ENCODE measurements around a stretch of chr4.

DNA sequence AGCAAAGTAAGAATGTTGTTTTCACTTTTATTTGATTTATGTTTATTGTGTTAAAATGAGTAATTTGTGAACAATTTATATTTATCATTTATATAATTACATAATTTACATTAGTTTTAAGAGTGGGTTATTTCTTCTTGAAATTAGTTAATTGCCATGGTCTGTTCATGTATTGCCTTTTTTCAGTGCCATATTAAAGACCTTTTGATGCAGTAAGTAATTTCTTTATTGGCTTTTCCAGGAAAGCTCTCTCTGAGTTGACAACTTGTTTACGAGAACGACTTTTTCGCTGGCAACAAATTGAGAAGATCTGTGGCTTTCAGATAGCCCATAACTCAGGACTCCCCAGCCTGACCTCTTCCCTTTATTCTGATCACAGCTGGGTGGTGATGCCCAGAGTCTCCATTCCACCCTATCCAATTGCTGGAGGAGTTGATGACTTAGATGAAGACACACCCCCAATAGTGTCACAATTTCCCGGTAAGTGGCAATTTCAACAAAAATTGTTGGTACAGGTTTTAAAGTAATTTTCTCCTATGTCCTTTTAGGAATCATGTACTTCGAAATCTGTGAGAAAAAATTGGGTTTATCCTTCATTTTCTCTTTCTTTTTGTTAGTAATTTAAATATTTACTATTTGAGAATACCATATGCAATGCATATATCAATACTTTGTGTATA, 148.0 kb downstream of the STIM2 start:
- PRO-cap = no peak

GRCh38 chr4:30723450-30724836, 3.8 kb downstream of the PCDH7 start:
- PRO-cap = unidirectional peak, minus-strand start at chr4:30724461

GRCh38 chr4:36130345-36130982, 113.8 kb downstream of the ARAP2 start:
- PRO-cap = no peak

- PRO-cap = no peak
Measured at GRCh38 chr4:37669486-37669985, 16.6 kb downstream of the RELL1 start.

DNA sequence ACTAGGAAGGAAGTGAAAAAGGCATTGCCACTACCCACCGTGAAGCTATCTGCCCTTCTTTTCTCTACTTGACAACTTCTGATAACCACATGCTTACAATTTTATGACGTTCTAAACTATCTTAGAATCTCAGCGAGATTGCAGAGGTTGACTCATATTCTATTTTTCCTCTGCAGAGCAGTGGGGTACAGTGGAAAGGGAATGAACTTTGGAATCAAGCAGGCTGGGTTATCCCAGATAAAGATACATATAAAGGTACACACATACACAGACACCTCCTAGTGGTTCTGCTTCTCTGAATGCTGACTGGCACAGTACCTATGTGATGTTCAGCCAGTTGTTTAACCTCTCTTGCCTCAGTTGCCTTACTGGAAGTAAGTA, 3.1 kb downstream of the RELL1 start:
- PRO-cap = no peak

DNA sequence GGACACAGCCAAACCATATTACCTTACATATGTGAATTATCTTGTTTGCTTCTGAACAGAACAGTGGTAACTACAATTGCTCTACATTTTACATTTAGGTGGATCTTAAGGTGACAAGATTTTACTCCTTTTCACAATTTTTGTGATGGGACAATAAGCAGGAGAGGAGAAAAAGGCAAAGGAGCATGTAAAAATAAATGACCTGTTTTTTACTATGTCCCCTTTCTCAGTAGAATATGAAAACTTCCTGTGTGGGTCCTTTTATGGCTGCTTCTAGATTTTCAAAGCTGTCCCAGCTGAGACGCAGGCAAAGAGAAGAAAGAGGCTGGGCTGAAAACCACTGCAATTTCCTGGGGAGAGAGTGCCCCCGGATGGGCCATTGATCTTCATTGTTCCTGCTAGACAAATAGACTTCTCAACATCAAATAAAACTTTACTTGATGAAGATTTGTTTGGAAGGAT, 45.8 kb upstream of the PGM2 start:
- PRO-cap = no peak

DNA sequence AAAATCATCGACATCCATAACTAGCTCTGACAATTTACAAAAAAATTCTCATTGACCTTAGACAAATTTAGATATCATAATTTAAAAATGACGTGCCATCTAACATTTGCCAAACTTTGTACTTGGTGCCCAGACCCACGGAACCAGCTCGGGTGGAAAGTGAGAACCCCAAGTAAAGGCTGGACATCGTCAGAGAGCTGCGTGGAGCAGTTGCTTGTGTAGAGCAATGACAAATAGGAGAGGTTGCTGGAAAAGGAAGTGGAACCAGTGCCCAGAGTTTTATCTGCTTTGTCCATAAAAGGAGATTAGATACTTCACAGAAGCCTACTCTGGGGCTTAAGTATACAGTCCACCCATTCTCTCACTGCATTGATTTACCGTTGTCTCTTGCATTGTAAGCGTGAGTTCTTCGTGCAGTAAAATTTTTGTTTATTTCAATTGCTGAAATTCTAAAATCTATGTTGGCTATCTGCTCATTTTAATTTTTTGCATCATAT, 5.4 kb upstream of the TBC1D1 start:
- PRO-cap = no peak

DNA sequence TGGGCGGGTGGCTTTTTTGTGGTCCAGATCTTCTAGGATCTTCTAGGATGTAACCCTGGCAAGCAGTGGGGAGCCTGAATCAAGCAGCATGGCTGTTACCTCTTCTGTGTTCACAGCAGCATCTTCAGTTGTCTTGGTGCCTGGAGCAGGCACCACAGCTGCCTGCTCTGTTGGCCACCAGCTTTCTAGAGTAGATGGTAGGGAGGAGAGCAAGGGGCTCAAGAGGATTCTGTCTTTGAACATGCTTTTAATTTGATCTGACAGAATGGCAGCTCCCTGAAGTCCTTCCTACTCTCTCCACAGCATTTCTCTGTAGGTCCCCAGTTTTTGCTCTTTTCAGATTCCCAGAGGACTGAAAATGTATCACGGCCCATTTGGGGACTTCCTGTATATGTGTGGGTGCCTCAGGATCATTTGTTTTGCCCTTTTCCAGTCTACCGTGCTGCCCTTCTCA, 2.1 kb downstream of the TBC1D1 start:
- PRO-cap = no peak

DNA sequence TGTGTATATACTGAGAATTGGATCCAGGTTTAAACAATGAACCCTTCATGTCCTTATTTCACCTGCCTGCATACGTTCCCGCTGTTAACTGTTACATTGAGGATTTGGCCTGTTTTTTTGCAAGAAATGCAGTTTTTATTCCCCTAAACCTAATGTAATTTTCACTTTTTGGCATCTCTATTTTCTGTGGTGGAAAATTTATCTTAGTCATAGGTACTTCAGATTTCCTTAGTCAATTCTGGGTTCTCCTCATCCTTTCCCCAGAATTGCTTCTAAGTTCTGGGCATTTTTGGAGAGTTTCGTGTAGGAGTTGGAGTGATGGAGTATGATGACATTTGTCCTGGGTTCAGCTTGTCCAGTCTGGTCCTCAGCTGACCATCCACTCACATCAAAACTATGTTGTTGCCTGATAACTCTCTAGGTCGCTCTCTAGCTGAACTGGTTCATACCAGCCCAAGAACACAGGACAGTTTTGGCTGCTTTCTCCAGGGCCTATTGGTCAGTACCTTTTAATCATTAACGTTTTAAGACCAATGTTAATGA, 13.2 kb downstream of the PTTG2 start:
- PRO-cap = no peak

DNA sequence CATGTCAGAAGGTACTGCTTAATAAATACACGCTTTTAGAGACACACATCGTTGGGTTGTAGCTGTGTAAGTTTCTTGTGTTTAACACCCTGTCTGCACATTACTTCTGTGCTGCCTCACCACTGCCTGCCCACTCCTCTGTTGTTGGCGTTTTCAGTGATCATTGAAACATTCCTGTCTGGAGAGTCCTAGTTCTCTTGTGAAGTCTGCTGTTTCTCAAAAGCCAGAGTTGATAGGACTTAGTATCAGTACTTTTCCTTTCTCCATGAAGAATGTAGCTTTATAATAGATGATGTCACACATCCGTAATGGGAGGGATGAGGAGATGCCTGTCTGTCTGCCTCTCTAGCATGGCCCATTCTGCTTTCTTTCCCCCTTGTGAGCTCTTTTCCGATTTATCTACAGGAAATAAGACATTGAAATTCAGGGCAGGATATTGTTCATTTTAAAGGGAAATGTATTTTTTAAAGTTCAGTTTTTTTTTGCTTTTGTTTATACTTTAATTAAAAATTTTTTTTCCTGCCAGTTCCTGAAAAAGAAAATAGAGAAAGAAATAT, 90.8 kb downstream of the PTTG2 start:
- PRO-cap = no peak

- PRO-cap = bidirectional peak, plus-strand start at chr4:38157841, minus-strand start at chr4:38157725
Measured at GRCh38 chr4:38157315-38157935, 197.2 kb downstream of the PTTG2 start.

DNA sequence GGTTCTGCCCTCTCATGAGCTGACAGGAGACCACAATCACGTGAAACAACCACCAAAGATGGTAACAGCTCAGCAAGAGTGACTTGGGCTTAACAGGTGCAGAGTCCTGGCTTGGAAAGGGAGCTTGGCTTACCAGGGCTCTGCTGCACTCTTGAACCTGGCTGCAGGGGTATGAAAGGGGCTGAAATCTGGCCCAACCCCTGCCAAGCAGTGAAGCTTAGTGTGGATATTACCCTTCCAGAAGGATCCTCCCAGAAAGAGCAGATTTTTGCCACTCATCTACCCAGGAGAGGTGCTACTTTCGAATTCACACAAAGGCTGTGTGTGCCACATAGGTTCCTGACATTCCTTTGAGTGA, 350.4 kb downstream of the PTTG2 start:
- PRO-cap = no peak

- PRO-cap = unidirectional peak, plus-strand start at chr4:38325321
Measured at GRCh38 chr4:38325055-38325593, 338.9 kb upstream of the KLF3 start.

GRCh38 chr4:38695289-38696218, 31.6 kb downstream of the KLF3 start:
- PRO-cap = no peak

- PRO-cap = bidirectional peak, plus-strand start at chr4:38728805, minus-strand start at chr4:38728617
Measured at GRCh38 chr4:38728567-38728907, 54.3 kb downstream of the TLR10 start.

DNA sequence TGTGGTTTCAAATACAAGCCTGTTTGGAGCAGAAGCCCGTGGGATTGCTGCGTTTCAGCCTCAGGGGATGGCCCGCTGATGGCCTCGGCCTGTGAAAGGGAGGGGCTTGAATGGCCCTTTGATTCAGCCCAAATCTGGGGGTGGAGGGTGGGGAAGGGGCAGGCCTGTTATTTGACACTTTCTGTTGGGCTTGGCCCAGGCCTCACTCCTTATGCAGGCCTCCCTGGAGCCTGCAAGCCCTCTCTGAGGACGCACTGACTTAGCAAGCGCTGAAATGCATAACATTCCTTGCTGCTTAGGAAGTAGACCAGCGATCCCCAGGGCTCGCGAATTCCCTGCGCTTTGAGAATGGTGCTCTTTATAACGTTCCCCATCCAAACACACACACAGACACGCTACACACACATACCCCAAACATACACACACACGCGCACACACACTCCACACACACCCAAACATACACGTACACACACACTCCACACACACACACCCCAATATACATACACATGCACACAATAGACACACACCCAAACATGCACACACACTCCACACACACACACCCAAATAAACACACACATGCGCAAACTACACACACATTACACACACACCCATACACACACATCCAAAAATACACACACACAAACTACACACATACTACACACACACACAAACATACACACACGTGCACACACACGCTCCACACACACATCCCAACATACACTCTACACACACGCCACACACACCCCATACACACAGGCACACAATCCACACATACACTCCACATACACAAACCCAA, 29.6 kb downstream of the TLR10 start:
- PRO-cap = no peak

GRCh38 chr4:38802705-38803091, 1.9 kb downstream of the TLR1 start:
- PRO-cap = no peak

DNA sequence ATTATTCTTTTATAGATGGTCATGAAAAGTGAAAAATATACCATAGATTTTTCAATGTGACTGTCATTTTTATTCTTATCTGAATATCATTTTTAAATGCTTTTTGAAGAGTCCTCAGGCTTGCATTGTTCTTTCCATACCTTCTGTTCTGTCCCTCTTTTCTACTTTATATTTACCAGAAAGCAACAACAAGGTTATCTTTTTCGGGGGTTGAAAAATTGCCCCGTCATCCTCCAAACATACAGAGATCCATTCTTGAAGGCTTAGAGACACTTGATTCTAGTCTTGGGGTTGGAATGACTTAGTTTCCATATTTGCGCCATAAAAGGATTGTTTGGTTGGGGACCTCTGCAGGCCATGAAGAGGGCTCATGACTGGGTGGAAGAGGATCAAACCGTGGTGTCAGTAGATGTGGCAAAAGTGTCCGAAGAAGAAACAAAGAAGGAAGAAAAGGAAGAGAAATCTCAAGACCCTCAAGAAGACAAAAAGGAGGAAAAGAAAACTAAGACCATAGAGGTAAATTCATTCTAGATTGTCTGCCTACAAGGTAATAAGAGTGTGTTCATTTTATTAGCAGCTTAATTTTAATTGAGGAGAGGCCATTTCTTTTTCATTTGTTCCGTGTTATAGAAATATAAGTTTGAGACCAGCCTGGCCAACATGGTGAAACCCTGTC, 63.6 kb downstream of the FAM114A1 start:
- PRO-cap = no peak

- PRO-cap = no peak
Measured at GRCh38 chr4:38950501-38951378, 81.5 kb downstream of the TMEM156 start.

- PRO-cap = no peak
Measured at GRCh38 chr4:38976199-38976859, 55.9 kb downstream of the TMEM156 start.

Measured in rectum (tissue), 1 donor.